Foreskin fibroblast (primary cell): ENCODE measurements around the genes RAB23 and LGSN.

DNA sequence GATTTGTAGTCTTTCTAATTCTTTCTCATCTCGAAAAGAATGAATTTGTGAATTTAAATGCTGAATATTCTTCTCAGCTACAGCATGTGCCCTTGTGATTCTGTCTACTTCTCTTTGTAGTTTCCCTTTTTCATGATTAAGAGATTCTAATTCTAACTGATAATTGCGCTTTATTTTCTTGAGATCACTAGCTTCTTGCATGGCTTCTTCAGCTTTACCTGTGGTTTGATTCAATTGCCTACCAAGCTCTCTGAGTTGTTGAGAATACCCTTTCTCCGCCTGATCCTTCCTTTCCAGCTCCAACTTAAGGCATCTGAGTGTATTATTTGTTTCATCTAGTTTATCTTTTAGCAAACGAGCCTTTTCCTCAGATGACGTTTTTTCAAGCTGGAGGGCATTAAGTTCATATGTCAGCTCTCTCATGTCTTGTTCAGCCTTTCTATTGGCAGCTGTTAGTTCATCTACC, 335.1 kb downstream of the DST start:
- RRBS: no CpG with 5 or more reads among the region's 5 CpGs

DNA sequence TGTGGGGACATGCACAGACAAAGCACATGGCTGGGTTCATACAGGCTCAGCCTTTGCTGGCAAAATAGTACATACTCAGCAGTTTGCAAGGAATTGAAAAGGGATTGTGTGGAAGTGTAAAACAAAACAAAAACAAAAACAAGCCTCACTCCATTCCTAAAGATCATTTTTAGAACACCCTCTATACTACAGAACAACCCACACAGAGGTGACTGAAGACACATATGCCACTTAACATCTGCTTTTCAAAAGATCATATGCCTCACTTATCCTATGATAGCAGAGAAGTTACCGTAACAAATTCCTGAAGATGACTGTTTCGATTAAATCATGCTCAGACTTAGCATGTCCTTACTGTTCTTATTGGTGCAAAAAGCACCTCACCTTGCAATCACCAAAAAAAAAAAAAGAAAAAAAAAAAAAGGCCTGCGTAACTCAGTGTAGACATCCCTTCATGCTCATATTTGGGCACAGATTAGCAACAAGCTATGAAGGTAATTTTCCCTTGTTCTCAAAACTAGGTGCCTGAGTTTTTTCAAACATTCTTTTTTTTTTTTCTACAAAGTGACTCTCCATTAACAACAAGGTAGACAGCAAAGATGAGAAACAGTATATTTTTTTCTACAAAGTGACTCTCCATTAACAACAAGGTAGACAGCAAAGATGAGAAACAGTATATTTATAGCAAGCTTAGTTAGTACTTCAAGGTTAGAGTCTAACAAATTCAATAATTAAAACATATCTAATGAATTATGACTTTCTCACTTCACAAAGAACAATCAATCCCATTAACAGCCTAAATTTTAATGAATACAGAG, 294.2 kb downstream of the DST start:
- RRBS: no CpG with 5 or more reads among the region's 3 CpGs

DNA sequence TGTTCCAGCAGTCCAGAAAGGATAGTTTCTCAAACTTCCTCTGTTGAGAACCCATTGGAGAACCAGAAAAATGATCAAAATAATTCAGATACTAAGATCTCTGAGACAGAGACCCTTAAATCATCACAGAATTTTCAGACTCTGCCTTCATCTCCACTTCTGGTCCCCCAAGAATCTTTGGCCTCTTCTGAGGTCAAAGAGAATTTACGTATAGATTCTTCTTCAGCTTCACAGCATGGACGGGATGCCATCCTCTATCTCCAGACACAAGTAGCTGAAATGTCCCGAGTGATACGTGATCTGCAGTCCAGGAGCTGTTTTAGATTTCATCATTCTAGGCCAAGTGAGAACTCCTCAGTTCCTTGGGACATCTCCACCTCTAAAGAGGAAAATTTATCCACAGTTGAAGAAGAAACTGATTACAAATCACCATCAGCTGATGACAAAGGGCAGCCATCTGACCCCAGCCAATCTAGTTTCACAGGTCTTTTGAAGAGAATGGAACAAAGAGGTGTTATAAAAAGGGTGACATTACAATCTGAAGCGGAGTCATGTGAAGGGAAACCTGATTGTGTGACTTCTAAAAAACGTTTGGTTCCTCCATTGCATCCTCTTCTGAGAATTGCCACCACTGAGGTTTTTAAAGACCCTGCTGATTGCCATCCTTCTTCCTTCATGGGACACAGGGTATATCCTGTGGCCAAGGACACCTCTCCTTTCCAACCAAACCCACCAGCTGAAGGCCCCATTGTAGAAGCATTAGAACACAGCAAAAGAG, 10.9 kb downstream of the ZNF451 start:
- RRBS: no CpG with 5 or more reads among the region's 6 CpGs

DNA sequence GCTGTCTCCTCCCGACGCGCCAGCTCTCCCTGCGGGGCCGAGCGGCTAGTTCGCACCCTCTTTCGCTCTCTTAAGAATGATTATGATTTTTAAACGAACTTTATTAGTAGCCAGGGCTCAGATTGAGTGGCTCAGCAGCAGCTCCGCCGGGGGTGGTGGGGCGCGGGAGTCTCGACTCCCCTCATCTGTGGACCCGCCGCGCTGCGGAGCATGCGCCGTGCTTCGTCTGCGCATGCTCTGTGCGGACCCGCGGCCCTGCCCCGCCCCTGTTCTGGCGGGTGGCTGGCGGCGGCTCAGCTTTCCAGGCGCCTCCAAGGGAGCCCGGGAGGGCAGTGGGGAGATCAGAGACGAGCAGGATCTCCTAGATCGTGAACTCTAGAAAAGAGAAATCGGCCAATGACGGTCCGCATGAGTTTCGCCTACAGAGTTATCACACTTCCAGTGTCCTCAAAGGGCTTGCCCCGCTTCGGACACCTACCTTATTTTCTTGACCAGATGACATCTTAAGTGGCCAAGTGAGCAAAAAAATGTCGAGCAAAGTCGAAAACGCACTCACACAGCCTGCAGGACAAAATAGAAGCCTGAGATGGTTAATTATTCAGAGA, at the start of gene RAB23:
Gene RAB23, minus strand, starts transcription at position 212 of the 605 bp plus-strand sequence.
- RRBS: no CpG with 5 or more reads among the region's 42 CpGs

DNA sequence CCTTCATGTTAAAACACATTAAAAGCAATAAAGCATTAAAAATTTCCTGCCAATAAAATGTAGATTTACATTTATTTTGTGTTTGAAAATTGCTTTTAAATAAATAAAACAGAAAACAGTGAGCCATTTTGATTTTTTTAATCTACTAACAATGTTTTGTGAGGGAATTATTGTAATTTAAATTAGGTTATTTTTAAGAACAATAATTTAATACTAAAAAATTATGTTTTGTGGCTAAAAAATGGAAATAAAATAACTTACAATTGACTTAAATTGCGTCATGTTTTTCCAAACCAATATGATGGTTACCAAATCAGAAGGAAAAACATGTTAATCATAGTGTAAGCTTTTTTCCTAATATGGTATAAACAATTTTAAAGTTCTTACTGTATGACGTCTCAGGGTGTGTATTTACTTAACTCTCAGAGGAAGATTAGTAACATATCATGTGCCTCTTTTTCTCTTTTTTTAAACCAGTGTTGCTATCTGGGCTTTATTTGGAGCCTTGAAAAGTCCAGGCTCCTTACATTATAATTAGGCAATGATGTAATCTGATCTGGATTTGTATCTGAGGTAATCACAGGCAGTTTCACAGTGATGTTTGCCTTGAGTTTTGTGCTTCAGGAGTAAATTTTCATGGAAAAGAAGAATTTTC, 20.3 kb upstream of the RAB23 start:
- RRBS: no CpG with 5 or more reads among the region's 2 CpGs

DNA sequence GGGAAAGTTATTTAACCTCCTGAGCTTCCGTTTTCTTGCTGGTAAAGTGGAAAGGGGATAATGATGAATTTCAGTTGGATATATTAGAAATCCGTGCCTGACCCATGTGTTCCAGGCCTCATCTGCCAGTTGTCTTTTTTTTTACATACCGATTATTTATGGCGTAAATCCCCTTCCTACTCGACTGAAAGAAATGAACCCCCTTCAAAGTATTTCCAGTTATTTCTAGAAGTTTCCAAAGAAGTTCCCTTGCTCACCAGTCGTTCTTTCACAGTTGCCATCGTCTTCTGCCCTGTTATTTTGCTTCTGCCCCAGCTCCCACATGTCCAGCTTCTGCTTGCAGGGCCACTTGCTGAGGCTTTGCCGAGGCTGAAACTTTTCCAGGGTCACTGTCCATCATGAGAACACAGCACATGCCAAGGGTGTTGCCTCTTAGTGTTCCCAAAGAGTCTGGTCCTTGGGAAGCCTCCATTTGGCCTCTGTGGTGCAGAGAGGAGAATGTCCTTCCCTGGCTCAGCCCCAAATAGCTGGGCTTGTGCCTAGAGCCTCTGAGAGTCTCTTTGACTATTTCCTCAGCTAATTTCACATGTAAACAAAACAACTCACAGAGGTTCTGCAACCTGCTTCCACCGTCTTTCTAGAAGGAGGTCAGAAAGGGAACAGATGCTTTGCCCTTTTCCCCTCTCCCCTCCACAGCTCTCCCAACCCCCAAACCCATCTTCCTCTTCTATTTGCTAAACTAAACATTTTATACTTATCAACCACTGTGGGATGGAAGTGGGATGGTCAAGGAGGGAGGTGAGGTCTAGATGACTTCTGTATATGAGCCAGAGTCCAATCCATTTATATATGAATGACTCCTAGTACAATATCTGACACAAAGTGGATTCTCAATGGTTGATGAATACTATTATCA, 40.3 kb upstream of the RAB23 start:
- RRBS: no CpG with 5 or more reads among the region's 9 CpGs

DNA sequence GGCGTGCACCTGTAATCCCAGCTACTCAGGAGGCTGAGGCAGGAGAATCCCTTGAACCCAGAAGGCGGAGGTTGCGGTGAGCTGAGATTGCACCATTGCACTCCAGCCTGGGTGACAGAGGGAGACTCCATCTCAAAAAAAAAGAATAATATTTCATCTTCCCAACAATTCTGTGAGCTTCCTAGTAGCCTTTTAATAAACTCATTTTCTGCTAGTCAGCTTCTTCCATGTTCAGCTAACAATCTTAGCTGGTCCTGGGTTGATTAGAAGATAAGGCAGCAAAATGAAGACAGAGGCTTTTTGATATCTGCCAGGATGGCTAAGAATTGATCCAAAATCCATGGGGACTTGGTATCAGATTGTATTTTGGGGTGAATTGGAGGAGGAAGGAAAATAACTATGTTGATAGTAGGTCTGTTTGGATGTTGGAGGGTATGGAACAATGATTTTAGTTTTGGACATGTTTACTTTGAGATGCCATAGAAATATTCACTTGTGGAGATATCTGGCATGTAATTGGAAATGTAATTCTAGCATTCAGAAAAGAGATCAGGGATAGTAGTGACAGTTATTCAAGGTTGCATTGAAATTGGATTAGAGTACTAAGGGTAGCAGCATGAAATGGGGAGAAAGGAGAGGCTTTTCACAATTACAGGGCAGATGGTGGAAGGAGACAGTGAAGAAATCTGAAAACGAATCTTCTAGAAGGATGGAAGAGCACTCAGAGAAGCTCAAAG, 103.1 kb downstream of the PRIM2 start:
- RRBS: no CpG with 5 or more reads among the region's 4 CpGs

DNA sequence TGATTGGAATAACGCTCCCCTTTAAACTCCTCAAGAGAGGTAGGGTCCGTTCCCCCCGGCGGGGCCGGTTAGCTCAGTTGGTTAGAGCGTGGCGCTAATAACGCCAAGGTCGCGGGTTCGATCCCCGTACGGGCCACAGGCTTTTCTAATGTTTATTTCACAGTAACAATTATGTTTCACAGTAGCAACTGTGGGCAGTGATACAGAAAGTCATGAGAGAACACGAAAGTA, 505.4 kb downstream of the PRIM2 start:
- RRBS: no CpG with 5 or more reads among the region's 14 CpGs

DNA sequence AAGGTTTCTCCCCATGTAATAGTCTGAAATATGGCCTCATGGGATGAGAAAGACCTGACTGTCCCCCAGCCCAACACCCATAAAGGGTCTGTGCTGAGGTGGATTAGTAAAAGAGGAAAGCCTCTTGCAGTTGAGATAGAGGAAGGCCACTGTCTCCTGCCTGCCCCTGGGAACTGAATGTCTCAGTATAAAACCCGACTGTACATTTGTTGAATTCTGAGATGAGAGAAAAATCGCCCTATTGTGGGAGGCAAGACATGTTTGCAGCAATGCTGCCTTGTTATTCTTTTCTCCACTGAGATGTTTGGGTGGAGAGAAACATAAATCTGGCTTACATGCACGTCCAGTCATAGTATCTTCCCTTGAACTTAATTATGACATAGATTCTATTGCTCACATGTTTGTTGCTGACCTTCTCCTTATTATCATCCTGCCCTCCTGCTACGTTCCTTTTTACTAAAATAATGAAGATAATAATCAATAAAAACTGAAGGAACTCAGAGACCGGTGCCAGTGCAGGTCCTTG, 1630.6 kb downstream of the KHDRBS2 start:
- RRBS: no CpG with 5 or more reads among the region's 5 CpGs

- RRBS: no CpG with 5 or more reads among the region's 3 CpGs
Observed at GRCh38 chr6:63319835-63320207, at the start of gene LGSN. LGSN (minus strand) TSS chr6:63319983.

- RRBS: no CpG with 5 or more reads among the region's 6 CpGs
Observed at GRCh38 chr6:63439977-63440426, 120.2 kb upstream of the LGSN start.

GRCh38 chr6:63522350-63522583, 50.0 kb upstream of the PTP4A1 start:
- RRBS: no CpG with 5 or more reads among the region's 1 CpG

GRCh38 chr6:63530922-63531391, 41.3 kb upstream of the PTP4A1 start:
- RRBS: no CpG with 5 or more reads among the region's 1 CpG

GRCh38 chr6:63576243-63577051, 4.2 kb downstream of the PTP4A1 start:
- RRBS: no CpG with 5 or more reads among the region's 6 CpGs

DNA sequence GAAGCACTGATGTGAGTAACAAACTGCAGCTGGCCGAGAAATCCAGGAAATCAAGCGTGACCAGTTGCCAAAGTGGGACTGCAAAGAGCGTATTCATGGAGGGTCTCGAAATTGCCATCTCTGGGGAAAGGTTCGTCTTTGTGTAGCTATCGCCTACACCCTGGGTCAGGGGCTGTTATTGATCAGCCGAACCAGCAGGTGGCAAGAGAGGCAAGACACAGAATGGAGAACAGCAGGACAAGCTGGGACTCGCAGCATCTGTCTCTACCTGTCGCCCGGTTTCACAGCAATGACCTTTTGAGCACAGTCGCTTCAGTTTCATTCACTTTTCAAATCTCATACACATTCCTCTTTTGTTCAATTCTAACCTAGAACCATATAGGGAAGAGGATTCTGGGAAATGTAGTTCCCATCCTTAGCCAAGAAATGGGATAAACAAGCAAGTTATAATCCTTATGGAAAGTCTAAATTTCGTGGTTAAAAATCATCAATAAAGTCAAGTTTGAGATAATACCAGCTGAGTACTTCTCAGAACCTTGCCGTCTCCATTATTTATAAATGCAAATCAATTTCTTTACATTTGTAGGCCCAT, 26.4 kb downstream of the PTP4A1 start:
- RRBS: no CpG with 5 or more reads among the region's 13 CpGs

DNA sequence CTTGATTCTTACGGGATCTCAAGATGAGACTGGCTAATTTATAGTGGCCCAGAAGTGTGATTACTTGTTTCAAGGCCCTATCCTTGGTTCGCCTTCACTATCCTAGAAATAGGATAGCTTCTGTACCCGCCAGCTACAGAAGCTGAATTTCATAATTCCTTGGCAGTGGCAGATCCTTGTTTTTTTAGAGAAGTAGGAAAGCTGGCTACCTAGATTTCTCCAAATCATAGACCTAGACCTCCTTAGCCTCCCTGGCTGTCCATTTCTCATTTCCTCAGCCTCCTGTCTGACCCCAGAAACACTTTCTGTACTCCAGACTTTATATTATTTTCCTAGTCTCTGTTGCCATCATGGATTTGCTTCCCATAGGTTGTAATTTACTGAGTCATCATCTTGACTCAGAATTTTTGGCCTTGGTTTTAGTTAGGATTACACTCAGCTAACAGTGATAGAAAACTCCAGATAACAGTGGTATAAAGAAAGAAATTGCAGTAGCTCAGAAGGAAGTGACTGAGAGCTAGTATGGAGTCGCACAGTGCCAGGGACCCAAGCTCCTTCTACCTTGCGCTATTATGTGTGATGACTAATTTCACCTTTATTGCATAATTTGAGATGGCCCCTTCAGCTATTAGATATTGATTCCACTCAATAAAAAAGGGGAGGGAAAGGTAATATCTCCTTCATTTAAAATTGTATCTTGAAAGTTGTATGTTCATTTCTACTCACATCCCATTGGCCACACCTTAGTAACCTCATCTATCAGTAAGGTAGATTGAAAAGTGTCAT, 27.8 kb downstream of the PHF3 start:
- RRBS: no CpG with 5 or more reads among the region's 5 CpGs

DNA sequence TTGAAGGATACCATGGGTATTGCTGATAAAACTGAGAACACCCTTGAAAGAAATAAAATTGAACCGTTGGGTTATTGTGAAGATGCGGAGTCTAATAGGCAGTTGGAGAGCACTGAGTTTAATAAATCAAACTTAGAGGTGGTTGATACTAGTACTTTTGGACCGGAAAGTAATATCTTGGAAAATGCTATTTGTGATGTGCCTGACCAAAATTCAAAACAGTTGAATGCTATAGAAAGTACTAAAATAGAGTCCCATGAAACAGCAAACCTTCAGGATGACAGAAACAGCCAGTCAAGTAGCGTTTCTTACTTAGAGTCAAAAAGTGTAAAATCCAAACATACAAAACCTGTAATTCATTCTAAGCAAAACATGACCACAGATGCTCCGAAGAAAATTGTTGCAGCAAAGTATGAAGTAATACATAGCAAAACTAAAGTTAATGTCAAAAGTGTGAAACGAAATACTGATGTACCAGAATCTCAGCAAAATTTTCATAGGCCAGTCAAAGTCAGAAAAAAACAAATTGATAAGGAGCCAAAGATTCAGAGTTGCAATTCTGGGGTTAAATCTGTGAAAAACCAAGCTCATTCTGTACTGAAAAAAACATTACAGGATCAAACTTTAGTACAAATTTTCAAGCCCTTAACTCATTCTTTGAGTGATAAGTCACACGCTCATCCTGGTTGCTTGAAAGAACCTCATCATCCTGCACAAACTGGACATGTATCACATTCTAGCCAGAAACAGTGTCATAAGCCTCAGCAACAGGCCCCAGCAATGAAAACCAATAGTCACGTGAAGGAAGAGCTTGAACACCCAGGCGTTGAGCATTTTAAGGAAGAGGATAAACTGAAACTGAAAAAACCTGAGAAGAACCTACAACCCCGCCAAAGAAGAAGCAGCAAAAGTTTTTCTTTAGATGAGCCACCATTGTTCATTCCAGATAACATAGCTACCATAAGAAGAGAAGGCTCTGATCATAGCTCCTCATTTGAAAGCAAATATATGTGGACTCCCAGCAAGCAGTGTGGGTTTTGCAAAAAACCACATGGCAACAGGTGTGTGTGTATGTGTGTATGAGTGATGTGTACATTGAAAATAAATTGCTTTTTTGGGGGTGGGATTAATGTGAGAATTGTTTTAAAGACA, 49.6 kb downstream of the PHF3 start:
- RRBS: no CpG with 5 or more reads among the region's 10 CpGs

GRCh38 chr6:63712792-63713741, 77.5 kb downstream of the PHF3 start:
- RRBS: no CpG with 5 or more reads among the region's 12 CpGs